Melanocyte of skin (primary cell): ENCODE measurements around a stretch of chr15.

DNA sequence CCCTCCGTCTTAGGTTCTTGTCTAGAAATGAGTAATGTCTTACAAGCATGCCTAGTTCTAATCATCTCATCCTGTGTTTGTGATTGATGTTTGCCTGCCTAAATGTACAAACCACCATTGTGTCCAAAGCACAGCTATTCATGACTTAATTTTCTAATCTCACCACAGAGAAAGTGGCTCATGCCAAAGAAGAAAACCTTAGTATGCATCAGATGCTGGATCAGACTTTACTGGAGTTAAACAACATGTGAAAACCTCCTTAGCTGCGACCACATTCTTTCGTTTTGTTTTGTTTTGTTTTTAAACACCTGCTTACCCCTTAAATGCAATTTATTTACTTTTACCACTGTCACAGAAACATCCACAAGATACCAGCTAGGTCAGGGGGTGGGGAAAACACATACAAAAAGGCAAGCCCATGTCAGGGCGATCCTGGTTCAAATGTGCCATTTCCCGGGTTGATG is 28.4 kb downstream of the TPM1 start:
- CAGE, long polyA plus RNA, 2 experiments, result no peak in any of the 2 experiments

DNA sequence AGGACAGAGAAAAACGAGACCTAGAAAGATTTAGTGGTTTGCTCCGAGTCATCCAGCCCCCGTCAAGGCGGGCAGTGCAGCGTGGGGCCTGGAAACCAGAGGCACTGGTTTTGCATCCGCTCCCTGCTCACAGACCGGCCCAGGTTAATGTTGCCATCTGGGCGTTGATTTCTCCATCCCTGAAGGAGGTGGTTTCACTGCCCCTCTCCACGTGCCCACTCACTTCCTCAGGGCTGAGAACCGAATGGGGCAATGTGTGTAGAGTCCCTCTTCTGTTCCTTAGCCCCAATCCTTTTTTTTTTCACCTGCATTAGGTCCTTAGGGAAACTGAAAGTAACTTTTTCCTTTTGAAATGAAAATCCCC is 32.8 kb downstream of the TPM1 start:
- CAGE, long polyA plus RNA, 2 experiments, result no peak in any of the 2 experiments

DNA sequence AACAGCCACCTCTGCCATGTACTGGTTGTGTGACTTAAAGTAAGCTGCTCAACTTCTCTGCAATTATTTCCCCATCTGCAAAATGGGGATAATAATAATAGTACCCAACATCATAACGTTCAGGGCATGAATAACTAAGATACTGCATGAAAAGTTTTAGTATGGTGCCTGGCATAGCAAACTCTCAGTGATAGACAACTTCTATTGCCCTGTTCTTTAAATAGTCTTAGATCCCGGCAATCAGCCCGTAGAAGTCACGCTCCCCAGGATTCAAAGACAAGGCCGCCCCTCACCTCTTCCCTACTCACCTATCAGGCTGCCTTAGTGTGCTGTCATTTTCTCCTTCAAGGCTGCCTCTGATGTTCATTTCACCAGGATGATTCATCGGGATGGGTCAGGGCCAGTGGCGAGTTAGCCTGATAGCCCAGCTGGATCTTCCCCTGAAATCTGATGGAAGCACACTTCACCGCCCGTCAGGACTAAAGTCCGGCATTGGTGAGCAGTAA is 37.3 kb downstream of the TPM1 start:
- CAGE, long polyA plus RNA, 2 experiments, result no peak in any of the 2 experiments

GRCh38 chr15:63217316-63217532 is 27.8 kb downstream of the RAB8B start:
- CAGE, long polyA plus RNA, 2 experiments, result no peak in any of the 2 experiments

DNA sequence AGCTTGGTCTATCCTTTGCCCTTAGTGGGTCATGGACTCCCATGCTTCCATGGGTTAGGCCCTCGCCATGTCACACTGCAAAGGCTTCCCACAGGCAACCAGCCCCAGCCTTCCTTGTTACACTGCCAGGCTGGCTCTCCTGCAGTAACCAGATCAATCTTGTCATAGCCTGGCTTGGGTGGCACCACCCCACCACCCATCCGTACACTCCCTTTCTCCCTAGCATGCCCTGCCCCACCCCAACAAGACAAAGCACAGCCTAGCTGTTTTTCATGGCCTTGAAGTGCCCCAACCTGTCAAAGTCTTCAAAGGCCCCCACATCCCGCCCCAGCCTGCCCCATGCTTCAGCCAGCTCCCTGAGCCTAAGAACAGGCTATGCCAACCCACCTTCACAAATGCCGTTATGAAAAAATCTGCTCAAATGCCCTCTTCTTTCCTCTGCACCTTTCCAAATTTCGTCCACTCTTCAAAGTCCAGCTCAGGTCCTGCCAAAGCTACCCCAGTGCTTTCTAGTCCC is 30.4 kb downstream of the CA12 start:
- CAGE, long polyA plus RNA, 2 experiments, result no peak in any of the 2 experiments

DNA sequence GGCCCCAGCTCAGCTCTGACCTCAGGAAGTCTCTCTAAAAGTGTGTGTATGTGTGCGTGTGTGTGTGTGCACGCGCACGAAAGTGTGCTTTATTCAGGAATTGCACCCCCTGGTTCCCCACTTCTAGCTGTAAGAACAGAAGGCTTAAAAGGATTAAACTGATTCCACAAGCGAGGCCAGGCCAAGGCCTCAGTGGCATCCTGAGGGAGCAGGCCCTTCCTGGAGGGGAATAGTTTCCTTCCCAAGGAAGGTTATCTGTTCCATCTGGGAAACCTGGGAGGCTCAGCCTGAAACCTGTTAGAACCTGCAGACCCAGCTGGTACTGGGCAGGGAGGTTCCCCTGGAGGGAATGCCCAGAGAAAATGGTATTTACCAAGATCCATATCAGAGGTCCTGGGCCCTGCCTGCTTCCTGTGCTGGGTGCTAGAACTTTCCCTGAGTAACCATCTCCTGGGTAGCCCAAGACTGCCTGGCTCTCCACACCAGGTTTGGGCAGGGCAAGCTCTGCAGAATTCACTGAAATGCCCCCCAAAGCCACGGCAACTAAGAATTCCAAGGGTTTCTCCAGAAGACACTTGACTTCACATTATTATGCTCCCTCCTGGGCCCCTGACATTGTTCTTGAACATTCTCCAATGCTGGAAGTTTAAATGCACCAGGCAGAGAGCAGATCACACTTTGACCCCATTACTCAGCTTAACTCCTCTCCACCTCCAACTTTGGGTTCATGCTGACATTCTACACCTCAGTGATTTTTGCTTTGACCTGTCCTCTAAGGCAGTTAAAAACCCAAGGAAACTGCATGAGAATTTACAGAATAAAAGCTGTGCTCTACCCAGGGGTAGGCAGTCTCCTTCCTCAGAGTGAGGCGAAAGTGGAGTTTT is 2.1 kb downstream of the CA12 start:
- CAGE, long polyA plus RNA, 2 experiments, result no peak in any of the 2 experiments

DNA sequence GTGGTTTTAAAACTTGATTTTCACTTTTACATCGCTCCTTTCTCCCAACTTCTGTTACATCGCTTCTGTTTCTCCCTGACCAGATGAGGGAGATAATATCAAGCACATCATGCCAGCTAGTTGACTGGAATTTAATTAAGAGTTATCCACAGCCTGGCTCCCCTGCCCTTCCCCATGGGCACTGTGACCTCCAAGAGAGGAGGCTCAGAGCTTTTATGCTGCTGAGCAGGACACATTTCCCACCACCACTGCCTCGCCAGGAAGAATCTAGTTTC is 1.2 kb downstream of the CA12 start:
- CAGE, long polyA plus RNA, 2 experiments, result no peak in any of the 2 experiments

- CAGE, long polyA plus RNA, 2 experiments, result no peak in any of the 2 experiments
Measured at GRCh38 chr15:63476138-63476791, 28.1 kb upstream of the USP3 start.

DNA sequence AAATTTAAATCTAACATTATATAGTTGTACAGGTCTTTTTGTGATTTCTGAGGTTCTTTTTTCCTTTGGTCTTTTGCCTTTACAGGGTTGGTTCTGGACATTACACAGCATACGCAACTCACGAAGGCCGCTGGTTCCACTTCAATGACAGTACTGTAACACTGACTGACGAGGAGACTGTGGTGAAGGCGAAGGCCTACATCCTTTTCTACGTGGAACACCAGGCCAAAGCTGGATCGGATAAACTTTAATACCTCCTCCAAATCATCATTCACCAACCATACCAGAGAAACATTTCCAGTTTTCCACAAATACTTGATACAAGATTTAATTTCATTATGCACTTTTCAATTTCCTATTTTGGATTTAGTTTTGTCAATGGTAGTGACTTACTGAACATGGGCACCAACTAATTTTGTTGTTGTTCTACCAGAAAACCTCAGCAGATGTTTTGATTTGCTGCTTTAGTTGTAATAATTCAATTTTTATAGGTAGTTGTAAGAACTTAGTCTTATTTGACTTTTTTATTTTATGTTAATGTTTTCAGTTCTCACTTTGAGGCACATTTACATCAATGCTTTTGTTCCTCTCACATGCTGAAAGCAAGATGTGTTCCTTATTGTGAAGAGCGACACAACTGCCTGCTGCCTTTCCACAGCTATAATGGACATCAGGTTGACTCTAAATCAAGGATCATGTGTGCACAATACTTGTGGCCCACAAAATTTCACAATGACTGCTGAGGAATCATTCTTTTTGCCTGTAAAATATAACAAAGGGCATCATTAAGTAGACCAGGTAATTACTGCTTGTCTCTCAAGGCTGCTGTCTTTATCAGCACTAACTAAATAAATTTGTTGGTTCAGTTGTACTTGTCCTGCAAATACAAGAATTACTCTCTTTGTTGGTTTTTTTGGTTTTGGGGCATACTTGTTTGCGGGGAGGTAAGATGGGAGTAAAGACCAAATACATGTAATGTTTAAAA is 6.3 kb upstream of the FBXL22 start:
- CAGE, long polyA plus RNA, 2 experiments, result no peak in any of the 2 experiments

GRCh38 chr15:63601487-63601855 is 4.3 kb downstream of the FBXL22 start:
- CAGE, long polyA plus RNA, 2 experiments, result no peak in any of the 2 experiments

DNA sequence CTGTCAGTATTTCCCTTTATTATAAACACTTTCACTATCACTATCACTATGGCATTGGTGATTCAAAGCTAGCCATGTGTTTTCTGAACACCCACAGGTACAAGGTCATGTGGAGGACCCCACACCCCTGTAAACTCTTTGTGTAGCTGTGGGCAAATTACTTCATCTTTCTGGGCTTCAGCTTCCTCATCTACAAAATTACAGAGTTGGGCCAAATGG is 41.7 kb downstream of the FBXL22 start:
- CAGE, long polyA plus RNA, 2 experiments, result no peak in any of the 2 experiments

GRCh38 chr15:63815214-63815674 is 18.5 kb downstream of the HERC1 start:
- CAGE, long polyA plus RNA, 2 experiments, result no peak in any of the 2 experiments

- CAGE, long polyA plus RNA, 2 experiments, result no peak in any of the 2 experiments
Measured at GRCh38 chr15:63818074-63818542, 15.6 kb downstream of the HERC1 start.

DNA sequence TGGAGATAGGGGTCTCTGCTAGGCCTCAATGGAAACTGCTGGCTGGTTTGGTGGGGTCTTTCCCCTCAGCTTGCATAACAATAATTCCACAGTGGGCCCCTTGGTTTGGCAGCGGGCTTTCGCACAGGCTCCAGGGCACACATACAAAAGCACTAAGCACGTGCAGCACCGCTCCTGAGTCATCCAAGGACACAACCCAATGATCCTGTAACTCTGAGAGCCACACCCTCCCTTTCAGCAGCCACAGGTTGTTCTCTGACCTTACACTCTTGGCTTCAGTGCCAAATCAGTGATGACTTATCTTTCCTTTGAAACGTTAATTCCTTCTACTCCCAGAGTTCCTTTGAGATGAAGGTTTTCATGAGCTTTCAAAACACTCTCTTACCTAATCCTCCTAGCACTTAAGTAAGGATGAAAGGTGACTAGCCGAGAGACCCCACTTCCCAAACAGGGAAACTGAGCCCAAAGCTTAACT is 41.6 kb downstream of the DAPK2 start:
- CAGE, long polyA plus RNA, 2 experiments, result no peak in any of the 2 experiments

DNA sequence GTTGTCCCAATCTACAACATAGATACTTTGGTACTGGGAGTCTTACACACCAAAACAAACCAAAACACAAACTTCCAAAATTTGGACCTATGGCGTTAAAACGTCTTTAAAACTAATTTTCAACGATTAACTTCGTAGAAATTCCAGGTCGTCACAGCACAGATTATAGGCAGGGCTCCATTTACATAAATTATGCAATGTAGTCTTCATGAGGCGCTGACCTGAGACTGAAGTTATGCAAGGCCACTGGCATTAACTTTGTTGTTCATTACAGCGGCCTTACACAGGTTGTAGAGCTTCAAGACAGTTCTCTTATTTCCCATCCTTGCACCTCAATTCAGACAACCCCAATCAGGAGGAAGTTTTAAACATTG is 1.1 kb upstream of the PPIB start:
- CAGE, long polyA plus RNA, 2 experiments, result no peak in any of the 2 experiments

DNA sequence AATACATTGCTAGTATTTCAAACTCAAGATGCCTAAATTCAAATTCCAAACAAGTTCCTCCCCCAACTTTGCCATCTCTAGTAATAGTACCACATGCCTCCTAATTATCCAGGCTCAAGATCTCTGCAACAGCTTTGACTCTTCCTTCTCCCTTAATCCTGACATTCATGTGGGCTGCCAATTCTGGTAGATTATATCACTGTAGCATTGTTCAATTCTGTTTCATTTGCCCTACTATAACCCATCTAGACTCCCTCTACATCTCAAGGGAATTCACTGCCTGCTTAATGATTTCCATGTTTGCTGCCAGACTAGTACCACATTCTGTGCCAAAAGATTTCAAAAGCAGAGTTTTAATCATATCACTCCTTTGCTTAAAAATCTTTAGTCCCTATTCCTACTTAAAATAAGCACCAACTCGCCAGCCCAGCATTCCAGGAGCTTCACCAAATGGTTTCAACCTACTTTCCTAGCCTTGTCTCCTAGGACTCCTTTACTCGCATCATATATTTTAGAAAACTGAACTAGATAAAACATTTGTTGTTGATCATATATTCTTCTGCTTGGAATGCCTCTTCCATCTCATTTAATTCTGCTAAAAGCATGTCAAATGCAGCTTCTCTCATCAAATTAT is 34.7 kb upstream of the PPIB start:
- CAGE, long polyA plus RNA, 2 experiments, result no peak in any of the 2 experiments

DNA sequence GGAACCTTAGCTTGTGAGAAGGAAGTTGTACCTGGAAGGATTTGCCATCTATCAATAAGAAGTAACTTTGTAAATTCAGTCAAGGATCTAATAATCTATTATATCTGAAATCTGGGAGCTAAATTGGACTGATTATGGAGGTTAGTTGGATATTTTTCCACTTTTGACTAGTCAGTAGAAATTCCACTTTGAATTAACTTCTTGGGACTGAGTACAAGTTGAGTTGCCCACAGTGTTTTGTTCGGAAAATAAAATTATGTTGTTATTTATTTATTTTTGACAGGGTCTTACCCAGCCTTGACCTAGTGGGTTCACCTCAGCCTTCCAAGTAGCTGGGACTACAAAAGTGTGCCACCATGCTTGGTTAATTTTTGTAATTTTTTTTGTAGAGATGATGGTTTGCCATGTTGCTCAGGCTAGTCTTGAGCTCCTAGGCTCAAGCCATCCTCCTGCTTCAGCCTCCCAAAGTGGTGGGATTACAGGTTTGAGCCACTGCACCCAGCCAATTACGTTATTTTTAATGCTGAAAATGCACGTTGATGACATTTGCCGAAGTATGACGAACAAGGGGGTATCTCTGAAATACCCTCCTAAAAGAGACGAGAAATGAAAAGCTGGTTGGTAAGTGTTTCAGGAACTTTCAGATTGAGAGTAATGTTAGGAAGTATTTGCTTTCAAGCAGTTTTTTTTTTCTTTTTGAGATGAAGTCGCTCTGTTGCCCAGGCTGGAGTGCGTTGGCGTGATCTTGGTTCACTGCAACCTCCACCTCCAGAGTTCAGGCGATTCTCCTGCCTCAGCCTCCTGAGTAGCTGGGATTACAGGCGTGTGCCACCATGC is 9.7 kb downstream of the ZNF609 start:
- CAGE, long polyA plus RNA, 2 experiments, result no peak in any of the 2 experiments

DNA sequence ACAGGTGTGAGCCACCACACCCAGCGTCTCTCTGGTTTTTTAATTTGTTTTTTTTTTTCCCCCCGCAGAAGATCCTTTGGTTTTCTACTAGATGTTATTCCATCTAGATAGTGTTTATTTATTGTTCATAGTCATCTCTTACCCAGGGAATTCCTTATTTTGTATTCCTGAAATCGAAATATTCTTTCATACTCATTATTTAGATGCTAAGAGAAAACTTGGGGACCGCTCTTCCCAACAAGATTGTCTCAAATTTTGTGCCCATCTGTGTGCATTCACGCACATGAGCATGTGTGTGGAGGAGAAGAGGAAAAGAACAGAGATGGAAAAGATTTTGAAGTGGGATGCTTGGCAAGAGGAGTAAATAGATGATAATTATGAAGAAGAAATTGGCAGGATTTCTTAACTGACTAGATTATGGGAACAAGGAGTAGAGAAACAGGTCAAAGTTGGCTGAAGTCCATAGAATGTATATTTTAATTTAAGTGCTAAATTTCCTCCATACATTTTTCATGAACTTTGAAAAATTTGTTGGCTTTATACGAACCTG is 100.0 kb downstream of the ZNF609 start:
- CAGE, long polyA plus RNA, 2 experiments, result no peak in any of the 2 experiments

DNA sequence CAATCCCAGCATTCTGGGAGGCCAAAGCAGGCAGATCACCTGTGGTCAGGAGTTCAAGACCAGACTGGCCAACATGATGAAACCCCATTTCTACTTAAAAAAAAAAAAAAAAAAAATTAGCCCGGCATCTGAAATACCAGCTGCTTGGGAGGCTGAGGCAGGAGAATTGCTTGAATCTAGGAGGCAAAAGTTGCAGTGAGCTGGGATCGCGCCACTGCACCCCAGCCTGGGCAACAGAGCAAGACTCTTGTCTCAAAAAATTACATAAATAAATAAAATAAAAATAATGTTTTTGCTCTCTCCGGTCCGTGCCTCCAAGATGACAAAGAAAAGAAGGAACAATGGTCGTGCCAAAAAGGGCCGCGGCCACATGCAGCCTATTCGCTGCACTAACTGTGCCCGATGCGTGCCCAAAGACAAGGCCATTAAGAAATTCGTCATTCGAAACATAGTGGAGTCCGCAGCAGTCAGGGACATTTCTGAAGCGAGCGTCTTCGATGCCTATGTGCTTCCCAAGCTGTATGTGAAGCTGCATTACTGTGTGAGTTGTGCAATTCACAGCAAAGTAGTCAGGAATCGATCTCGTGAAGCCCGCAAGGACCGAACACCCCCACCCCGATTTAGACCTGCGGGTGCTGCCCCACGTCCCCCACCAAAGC is 132.4 kb downstream of the ZNF609 start:
- CAGE, long polyA plus RNA, 2 experiments, result no peak in any of the 2 experiments

DNA sequence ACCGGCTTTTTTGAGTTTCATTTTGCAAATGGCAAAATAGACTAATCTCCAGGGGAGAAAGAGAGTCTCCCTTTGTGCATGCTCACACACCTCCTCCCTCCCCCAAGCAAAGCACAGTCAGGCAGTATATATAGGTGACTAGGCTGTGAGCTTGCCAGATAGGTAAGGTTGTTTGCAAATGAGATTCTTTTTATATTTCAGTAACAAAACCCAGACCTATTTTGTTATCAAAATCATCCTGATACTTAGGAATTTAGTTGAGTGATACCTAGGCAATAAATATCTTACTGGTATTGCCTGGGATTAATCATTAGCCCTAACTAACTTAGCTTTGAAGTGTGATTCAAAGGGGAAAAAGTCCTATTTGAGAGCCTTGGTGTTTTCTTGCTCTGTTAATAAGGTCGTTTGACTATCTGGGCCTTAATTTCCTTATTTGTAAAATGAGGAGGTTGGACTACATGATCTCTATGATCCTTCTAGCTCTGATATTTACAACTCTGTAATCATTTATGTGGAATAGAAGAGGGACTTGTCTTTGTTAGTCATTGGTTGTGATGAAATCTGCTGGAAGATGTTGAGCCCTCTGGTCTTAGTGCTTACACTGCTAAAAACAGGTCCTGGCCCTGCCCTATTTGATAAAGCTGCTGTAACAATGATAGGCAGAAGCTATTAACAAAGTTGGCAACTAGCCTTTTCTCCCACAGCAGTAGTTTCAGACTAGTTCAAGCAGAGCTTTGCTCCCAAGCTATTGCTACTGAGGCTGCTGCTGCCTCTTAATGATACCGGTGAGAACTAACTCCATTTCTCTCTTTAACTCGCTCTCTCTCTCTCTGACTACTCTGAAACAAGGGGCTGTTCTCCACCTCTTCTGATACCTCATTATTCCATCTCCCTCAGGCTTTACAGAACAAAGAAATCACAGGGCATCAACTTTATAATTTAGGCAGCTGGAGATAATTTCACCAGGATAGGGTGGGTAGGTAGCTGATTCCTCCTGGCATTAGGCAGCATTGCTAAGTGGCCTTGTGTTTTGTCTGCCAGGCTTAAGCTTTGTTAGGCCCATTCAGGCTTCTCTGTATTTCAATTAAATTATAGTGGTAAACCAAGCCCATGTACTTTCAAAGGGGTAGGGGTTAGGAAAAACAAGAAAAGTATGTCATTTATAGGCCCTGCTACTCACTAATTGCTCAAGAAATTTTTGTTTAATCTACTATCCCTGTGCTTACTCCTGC is 139.9 kb downstream of the RBPMS2 start:
- CAGE, long polyA plus RNA, 2 experiments, result no peak in any of the 2 experiments